Measurements from ENCODE around the genes CXCL13, CNOT6L and FRAS1.

DNA sequence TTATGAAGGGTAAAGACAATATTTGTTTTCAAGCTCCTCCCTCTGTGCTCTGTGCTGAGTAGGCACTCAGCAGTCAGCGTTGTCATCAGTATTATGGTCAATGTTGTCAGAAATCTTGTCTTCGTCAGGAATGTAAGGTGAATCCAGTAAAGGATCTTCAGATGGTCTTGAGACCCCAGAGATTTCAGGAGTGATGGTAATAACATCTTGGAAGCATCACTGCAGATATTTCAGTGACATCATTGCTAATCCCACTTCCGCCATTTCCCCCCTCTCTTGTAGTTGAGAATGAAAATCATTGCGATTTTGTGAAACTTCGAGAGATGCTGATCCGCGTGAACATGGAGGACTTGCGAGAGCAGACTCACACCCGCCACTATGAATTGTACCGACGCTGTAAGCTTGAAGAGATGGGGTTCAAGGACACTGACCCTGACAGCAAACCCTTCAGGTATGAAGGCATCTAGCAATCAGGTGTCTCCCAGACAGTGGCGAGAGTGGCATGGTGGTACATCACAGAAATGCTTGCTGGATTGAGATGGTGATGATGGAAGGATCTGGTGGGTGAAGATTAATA lies 55.5 kb downstream of the CCNI start:
- RAMPAGE, long total RNA = no peak
- RRBS = no CpG with 5 or more reads among the region's 12 CpGs
PRO-cap:
- standard = no peak
- CoPRO, capped RNA only, 2 experiments = no peak in any of the 2 experiments
- CoPRO, capped and uncapped RNA, 2 experiments = no peak in any of the 2 experiments
- CoPRO, uncapped RNA only, 2 experiments = no peak in any of the 2 experiments
CAGE:
- cytosol, long polyA plus RNA = no peak
- long polyA plus RNA = no peak
- nucleolus, long total RNA = no peak
- nucleus, long polyA plus RNA = no peak

GRCh38 chr4:77030626-77031040 lies 45.2 kb downstream of the CCNI start:
- RAMPAGE, long total RNA = no peak
- RRBS = no CpG with 5 or more reads among the region's 8 CpGs
PRO-cap:
- standard = no peak
- CoPRO, capped RNA only, 2 experiments = no peak in any of the 2 experiments
- CoPRO, capped and uncapped RNA, 2 experiments = no peak in any of the 2 experiments
- CoPRO, uncapped RNA only, 2 experiments = no peak in any of the 2 experiments
CAGE:
- cytosol, long polyA plus RNA = no peak
- long polyA plus RNA = no peak
- nucleolus, long total RNA = no peak
- nucleus, long polyA plus RNA = no peak

- RAMPAGE, long total RNA = no peak
- RRBS = no CpG with 5 or more reads among the region's 2 CpGs
PRO-cap:
- standard = no peak
- CoPRO, capped RNA only, 2 experiments = no peak in any of the 2 experiments
- CoPRO, capped and uncapped RNA, 2 experiments = no peak in any of the 2 experiments
- CoPRO, uncapped RNA only, 2 experiments = peak in 1 of 2 experiments; most common plus-strand start chr4:77050184 (in 1)
CAGE:
- cytosol, long polyA plus RNA = no peak
- long polyA plus RNA = no peak
- nucleolus, long total RNA = no peak
- nucleus, long polyA plus RNA = no peak
These were observed 25.7 kb downstream of the CCNI start for GRCh38 chr4:77050020-77050492.

GRCh38 chr4:77104600-77105500 lies 29.1 kb upstream of the CCNI start:
- RAMPAGE, long total RNA = no peak
- RRBS = no CpG with 5 or more reads among the region's 8 CpGs
PRO-cap:
- standard = no peak
- CoPRO, capped RNA only, 2 experiments = no peak in any of the 2 experiments
- CoPRO, capped and uncapped RNA, 2 experiments = no peak in any of the 2 experiments
- CoPRO, uncapped RNA only, 2 experiments = no peak in any of the 2 experiments
CAGE:
- cytosol, long polyA plus RNA = no peak
- long polyA plus RNA = no peak
- nucleolus, long total RNA = no peak
- nucleus, long polyA plus RNA = no peak

GRCh38 chr4:77126800-77127316 lies 30.1 kb upstream of the CCNG2 start:
- RAMPAGE, long total RNA = no peak
- RRBS = no CpG with 5 or more reads among the region's 3 CpGs
PRO-cap:
- standard = no peak
- CoPRO, capped RNA only, 2 experiments = no peak in any of the 2 experiments
- CoPRO, capped and uncapped RNA, 2 experiments = no peak in any of the 2 experiments
- CoPRO, uncapped RNA only, 2 experiments = no peak in any of the 2 experiments
CAGE:
- cytosol, long polyA plus RNA = no peak
- long polyA plus RNA = no peak
- nucleolus, long total RNA = no peak
- nucleus, long polyA plus RNA = no peak

GRCh38 chr4:77157897-77158847 lies 1.2 kb downstream of the CCNG2 start:
- RAMPAGE, long total RNA = no peak
- RRBS = 1% methylated on average over 33 of the region's 54 CpGs
PRO-cap:
- standard = bidirectional peak, plus-strand start at chr4:77158371, minus-strand start at chr4:77158270
- CoPRO, capped RNA only, 2 experiments = peak in 1 of 2 experiments; most common plus-strand start chr4:77158146 (in 1); most common minus-strand start chr4:77157924 (in 1)
- CoPRO, capped and uncapped RNA, 2 experiments = peak in 1 of 2 experiments; most common plus-strand start chr4:77158324 (in 1); most common minus-strand start chr4:77158275 (in 1)
- CoPRO, uncapped RNA only, 2 experiments = no peak in any of the 2 experiments
CAGE:
- cytosol, long polyA plus RNA = no peak
- long polyA plus RNA = no peak
- nucleolus, long total RNA = no peak
- nucleus, long polyA plus RNA = no peak

DNA sequence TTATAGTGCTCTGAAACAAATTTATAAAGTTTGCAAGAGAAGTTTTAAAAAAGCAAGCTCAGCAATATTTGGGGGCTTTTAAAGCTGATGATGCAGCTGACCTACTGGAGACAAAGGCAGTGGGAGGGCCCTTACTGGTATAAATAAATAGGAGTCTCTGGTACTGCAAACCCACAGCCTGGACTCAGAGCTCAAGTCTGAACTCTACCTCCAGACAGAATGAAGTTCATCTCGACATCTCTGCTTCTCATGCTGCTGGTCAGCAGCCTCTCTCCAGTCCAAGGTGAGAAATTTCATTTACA lies at the start of gene CXCL13:
Gene CXCL13, plus strand, starts transcription at position 174 of the 302 bp plus-strand sequence.
- RAMPAGE, long total RNA = no peak
- RRBS = no CpG with 5 or more reads among the region's 1 CpG
PRO-cap:
- standard = no peak
- CoPRO, capped RNA only, 2 experiments = no peak in any of the 2 experiments
- CoPRO, capped and uncapped RNA, 2 experiments = no peak in any of the 2 experiments
- CoPRO, uncapped RNA only, 2 experiments = no peak in any of the 2 experiments
CAGE:
- cytosol, long polyA plus RNA = no peak
- long polyA plus RNA = no peak
- nucleolus, long total RNA = no peak
- nucleus, long polyA plus RNA = no peak

GRCh38 chr4:77621056-77621549 lies 15.5 kb downstream of the CXCL13 start:
- RAMPAGE, long total RNA = no peak
- RRBS = no CpG with 5 or more reads among the region's 1 CpG
PRO-cap:
- standard = no peak
- CoPRO, capped RNA only, 2 experiments = no peak in any of the 2 experiments
- CoPRO, capped and uncapped RNA, 2 experiments = no peak in any of the 2 experiments
- CoPRO, uncapped RNA only, 2 experiments = no peak in any of the 2 experiments
CAGE:
- cytosol, long polyA plus RNA = no peak
- long polyA plus RNA = no peak
- nucleolus, long total RNA = no peak
- nucleus, long polyA plus RNA = no peak

GRCh38 chr4:77699699-77700334 lies 94.2 kb downstream of the CXCL13 start:
- RAMPAGE, long total RNA = no peak
- RRBS = no CpG with 5 or more reads among the region's 4 CpGs
PRO-cap:
- standard = no peak
- CoPRO, capped RNA only, 2 experiments = no peak in any of the 2 experiments
- CoPRO, capped and uncapped RNA, 2 experiments = no peak in any of the 2 experiments
- CoPRO, uncapped RNA only, 2 experiments = no peak in any of the 2 experiments
CAGE:
- cytosol, long polyA plus RNA = no peak
- long polyA plus RNA = no peak
- nucleolus, long total RNA = no peak
- nucleus, long polyA plus RNA = no peak

DNA sequence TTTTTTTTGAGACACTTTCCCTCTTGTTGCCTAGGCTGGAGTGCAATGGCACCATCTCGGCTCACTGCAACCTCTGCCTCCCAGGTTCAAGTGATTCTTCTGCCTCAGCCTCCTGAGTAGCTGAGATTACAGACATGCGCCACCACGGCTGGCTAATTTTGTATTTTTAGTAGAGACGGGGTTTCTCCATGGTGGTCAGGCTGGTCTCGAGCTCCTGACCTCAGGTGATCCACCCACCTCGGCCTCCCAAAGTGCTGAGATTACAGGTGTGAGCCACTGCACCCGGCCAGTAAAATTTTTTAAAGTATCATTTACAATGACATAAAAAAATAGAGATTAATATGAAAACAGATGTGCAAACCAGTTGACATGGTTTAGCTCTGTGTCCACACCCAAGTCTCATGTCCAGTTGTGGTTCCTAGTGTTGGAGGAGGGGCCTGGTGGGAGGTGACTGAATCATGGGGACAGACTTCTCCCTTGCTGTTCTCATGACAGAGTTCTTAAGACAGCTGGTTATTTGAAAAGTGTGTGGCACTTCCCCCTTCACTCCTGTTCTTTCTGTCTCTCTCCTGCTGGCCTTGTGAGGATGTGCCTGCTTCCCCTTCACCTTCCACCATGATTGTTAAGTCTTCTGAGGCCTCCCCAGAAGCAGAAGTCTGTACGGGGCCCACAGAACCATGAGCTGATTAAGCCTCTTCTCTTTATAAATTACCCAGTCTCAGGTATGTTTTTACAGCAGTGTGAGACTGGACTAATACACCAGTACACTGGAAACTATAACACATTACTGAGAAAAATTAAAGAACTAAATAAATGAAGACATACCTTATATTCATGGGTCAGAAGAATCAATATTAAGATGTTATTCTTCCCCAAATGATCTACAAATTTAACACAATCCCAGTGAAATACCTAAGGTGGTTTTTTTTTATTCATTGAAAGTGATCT lies 23.9 kb downstream of the CNOT6L start:
- RAMPAGE, long total RNA = no peak
- RRBS = no CpG with 5 or more reads among the region's 8 CpGs
PRO-cap:
- standard = no peak
- CoPRO, capped RNA only, 2 experiments = no peak in any of the 2 experiments
- CoPRO, capped and uncapped RNA, 2 experiments = no peak in any of the 2 experiments
- CoPRO, uncapped RNA only, 2 experiments = no peak in any of the 2 experiments
CAGE:
- cytosol, long polyA plus RNA = no peak
- long polyA plus RNA = no peak
- nucleolus, long total RNA = no peak
- nucleus, long polyA plus RNA = no peak

DNA sequence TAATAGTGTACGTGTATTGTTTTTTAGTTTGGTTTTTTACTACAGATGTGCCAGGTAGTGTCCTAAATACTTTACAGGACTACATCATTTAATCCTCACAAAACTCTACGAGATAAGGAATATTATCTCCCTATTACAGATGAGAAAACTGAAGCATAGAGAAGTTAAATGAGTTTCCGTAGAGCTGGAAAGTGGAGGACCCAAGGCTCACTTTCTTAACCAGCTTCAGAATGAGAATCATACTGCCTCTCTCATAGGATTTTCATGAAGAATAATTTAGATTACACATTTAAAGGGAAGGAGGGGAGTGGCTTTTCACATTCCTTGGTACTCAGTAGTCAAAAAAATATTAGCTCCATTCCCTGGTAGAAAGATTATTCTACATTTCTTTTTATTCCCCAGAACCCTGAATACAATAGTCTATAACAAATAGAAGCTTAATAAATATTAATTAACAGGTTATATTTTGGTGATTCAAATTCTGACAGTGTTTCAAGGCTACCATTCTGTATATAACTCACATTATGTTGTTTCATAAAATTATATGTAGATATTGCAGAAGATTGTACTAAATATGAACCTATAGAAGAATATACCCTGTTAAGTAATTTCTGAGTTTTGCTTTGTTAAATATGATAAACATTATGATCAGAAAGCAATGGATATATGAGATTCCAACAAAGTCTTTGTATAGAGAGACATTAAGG lies 10.0 kb downstream of the CNOT6L start:
- RAMPAGE, long total RNA = no peak
- RRBS = no CpG with 5 or more reads among the region's 3 CpGs
PRO-cap:
- standard = no peak
- CoPRO, capped RNA only, 2 experiments = no peak in any of the 2 experiments
- CoPRO, capped and uncapped RNA, 2 experiments = no peak in any of the 2 experiments
- CoPRO, uncapped RNA only, 2 experiments = no peak in any of the 2 experiments
CAGE:
- cytosol, long polyA plus RNA = no peak
- long polyA plus RNA = no peak
- nucleolus, long total RNA = no peak
- nucleus, long polyA plus RNA = no peak

- RAMPAGE, long total RNA = no peak
- RRBS = no CpG with 5 or more reads among the region's 35 CpGs
PRO-cap:
- standard = bidirectional peak, plus-strand start at chr4:77819307, minus-strand start at chr4:77819057; bidirectional peak, plus-strand start at chr4:77819408, minus-strand start at chr4:77819436
- CoPRO, capped RNA only, 2 experiments = peak in 2 of 2 experiments; most common plus-strand start chr4:77819307 (in 2); most common minus-strand start chr4:77819366 (in 1)
- CoPRO, capped and uncapped RNA, 2 experiments = peak in 2 of 2 experiments; most common plus-strand start chr4:77819307 (in 2); most common minus-strand start chr4:77819368 (in 1)
- CoPRO, uncapped RNA only, 2 experiments = no peak in any of the 2 experiments
CAGE:
- cytosol, long polyA plus RNA = start-site peak on the minus strand at chr4:77819364-77819463, 68 and 25 reads in 2 replicates
- long polyA plus RNA = start-site peak on the minus strand at chr4:77819364-77819600, 66 and 67 reads in 2 replicates
- nucleolus, long total RNA = no peak
- nucleus, long polyA plus RNA = no peak
These were observed at the start of gene CNOT6L for GRCh38 chr4:77819241-77819545. Gene CNOT6L (minus strand): TSS chr4:77819368.

DNA sequence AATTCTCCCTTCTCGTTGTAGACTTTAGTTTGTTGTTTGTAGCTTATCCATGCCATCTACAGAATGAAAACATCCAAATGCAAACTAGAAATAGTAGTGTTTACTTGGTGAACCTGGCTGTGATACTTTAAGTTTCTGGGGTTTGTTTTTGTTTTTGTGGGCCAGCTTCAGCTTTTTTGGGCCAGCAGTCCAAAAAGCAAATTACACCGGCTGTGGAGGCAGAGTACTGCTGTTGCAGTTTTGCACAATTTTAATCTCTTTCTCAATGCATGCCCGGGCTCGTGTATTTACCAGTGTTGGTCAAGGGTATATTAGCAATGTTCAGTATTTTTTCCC lies 1.6 kb upstream of the CNOT6L start:
- RAMPAGE, long total RNA = no peak
- RRBS = no CpG with 5 or more reads among the region's 4 CpGs
PRO-cap:
- standard = no peak
- CoPRO, capped RNA only, 2 experiments = no peak in any of the 2 experiments
- CoPRO, capped and uncapped RNA, 2 experiments = no peak in any of the 2 experiments
- CoPRO, uncapped RNA only, 2 experiments = no peak in any of the 2 experiments
CAGE:
- cytosol, long polyA plus RNA = no peak
- long polyA plus RNA = no peak
- nucleolus, long total RNA = no peak
- nucleus, long polyA plus RNA = no peak

- RAMPAGE, long total RNA = no peak
PRO-cap:
- standard = no peak
- CoPRO, capped RNA only, 2 experiments = no peak in any of the 2 experiments
- CoPRO, capped and uncapped RNA, 2 experiments = no peak in any of the 2 experiments
- CoPRO, uncapped RNA only, 2 experiments = no peak in any of the 2 experiments
CAGE:
- cytosol, long polyA plus RNA = no peak
- long polyA plus RNA = no peak
- nucleolus, long total RNA = no peak
- nucleus, long polyA plus RNA = no peak
These were observed 1.2 kb upstream of the MRPL1 start for GRCh38 chr4:77861430-77861885.

GRCh38 chr4:77921402-77922278 lies 59.0 kb downstream of the MRPL1 start:
- RAMPAGE, long total RNA = no peak
- RRBS = no CpG with 5 or more reads among the region's 6 CpGs
PRO-cap:
- standard = no peak
- CoPRO, capped RNA only, 2 experiments = no peak in any of the 2 experiments
- CoPRO, capped and uncapped RNA, 2 experiments = no peak in any of the 2 experiments
- CoPRO, uncapped RNA only, 2 experiments = no peak in any of the 2 experiments
CAGE:
- cytosol, long polyA plus RNA = no peak
- long polyA plus RNA = no peak
- nucleolus, long total RNA = no peak
- nucleus, long polyA plus RNA = no peak

- RAMPAGE, long total RNA = no peak
- RRBS = 29% methylated on average over 26 of the region's 88 CpGs
PRO-cap:
- standard = no peak
- CoPRO, capped RNA only, 2 experiments = no peak in any of the 2 experiments
- CoPRO, capped and uncapped RNA, 2 experiments = no peak in any of the 2 experiments
- CoPRO, uncapped RNA only, 2 experiments = no peak in any of the 2 experiments
CAGE:
- cytosol, long polyA plus RNA = no peak
- long polyA plus RNA = no peak
- nucleolus, long total RNA = no peak
- nucleus, long polyA plus RNA = no peak
These were observed at the start of gene FRAS1 for GRCh38 chr4:78057117-78058225. Gene FRAS1 (plus strand): TSS chr4:78057323.

DNA sequence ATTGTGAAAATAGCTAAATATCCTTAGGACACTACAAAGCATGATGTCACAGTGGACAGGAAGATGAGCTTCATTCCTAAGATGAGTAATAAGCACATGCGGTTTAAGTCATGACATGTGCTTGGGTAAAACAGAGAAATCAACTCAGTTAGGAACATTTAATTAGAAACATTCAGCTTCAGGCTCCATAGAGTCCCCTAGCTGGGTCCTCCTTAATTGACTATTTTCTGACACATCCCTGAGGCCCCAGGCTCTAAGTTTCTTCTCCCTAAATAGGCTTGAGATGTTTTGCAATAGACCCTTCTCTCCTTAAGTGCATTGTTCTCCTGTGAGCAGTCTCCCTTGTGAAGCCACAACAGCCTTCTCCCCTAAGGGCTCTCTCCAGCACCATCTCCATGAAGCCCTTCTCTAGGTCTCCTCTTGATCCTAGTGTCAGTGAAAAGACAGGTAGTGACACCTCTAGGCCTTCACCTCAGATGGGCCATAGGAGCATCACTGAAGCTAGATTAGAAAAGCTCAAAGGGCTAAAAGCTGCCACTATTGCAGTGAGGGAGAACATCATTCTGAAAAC lies 70.3 kb upstream of the ANXA3 start:
- RAMPAGE, long total RNA = no peak
- RRBS = no CpG with 5 or more reads among the region's 1 CpG
PRO-cap:
- standard = no peak
- CoPRO, capped RNA only, 2 experiments = no peak in any of the 2 experiments
- CoPRO, capped and uncapped RNA, 2 experiments = no peak in any of the 2 experiments
- CoPRO, uncapped RNA only, 2 experiments = no peak in any of the 2 experiments
CAGE:
- cytosol, long polyA plus RNA = no peak
- long polyA plus RNA = no peak
- nucleolus, long total RNA = no peak
- nucleus, long polyA plus RNA = no peak

DNA sequence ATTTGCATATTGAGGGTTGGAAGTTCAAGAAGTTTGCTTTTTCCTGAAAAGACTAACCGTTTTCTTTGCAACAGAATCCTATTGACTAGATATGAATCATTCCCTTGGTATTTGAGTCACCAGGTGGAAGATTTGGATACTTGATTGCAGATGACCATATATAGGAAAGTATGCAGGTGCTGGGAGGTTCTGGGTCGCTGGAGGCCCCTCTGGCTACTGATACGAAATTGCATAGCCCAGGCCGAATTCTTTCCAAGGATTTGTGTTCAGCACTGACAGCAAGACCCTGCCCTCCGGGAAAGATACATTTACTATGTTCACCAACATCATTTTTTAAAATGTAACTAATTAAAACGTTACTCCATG lies 834 bp downstream of the ANXA3 start:
- RAMPAGE, long total RNA = no peak
- RRBS = no CpG with 5 or more reads among the region's 6 CpGs
PRO-cap:
- standard = no peak
- CoPRO, capped RNA only, 2 experiments = no peak in any of the 2 experiments
- CoPRO, capped and uncapped RNA, 2 experiments = no peak in any of the 2 experiments
- CoPRO, uncapped RNA only, 2 experiments = no peak in any of the 2 experiments
CAGE:
- cytosol, long polyA plus RNA = no peak
- long polyA plus RNA = no peak
- nucleolus, long total RNA = no peak
- nucleus, long polyA plus RNA = no peak